ENCODE data around the genes OR2S2 and POLR1E.

GRCh38 chr9:35919108-35919887 lies 10.0 kb downstream of the SPAAR start:
- PRO-cap: no peak

DNA sequence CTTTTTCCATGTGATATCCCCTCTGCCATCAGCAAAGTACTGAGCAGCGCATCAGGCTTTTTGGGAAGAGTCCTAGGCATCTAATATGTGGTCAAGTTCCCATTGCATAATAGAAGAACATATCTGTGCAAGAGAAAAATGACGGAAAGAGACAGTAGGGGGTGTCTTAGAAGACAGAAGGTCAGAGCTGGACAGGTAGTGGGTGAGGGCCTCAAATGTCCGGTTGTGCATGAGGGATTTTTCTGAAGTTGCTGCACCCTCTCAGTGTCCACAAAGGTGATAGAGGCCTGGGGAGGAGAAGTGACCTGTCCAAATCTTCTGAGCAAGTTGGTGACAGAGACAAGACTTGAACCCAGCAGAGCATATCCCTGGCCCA lies at the start of gene OR2S2:
Gene OR2S2, minus strand, starts transcription at position 66 of the 376 bp plus-strand sequence.
- PRO-cap: no peak

GRCh38 chr9:36086319-36086820 lies 49.7 kb downstream of the RECK start:
- PRO-cap: no peak

GRCh38 chr9:36145522-36145989 lies 9.0 kb downstream of the GLIPR2 start:
- PRO-cap: no peak

DNA sequence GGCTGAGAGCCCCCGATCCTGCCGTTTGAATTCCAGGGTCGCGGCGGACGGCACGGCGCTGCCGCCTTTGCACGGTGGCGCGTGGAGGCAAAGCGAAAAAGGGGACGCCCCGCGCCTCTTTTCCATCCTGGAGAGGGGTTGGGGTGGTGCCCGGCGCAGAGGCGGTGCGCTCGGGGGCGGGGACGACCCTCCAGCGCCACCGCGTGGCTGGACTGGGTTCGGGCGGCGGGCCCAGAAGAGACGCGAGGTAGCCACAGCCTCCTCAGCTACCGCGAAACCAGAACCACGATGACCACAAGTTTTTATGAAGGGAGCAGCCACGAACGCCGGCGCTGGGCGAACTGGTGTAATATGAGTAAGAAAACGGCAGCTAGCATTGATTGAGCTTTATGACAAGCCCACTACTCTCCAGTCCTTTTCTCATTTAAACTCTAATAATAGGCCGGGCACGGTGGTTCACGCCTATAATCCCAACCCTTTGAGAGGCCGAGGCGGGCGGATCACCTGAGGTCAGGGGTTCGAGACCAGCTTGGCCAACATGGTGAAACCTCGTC lies 2.6 kb upstream of the CCIN start:
- PRO-cap: no peak

DNA sequence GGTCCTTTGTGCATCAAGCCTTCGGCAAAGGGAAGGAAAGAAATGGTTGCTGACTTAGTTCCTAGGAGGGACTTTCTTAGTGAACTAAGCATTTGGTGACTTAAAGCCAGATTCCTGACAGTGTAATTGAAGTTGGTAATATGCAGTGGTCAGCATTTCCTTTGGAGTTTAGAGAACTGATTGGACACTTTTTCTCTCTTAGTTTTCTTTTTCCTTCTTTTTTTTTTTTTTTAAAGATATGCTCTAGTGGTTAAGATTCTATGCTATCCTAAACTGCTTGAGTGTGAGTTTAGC lies 2.3 kb downstream of the CLTA start:
- PRO-cap: no peak

GRCh38 chr9:36566626-36567415 lies 5.9 kb upstream of the MELK start:
- PRO-cap: no peak

GRCh38 chr9:36818809-36819374 lies 215.2 kb downstream of the PAX5 start:
- PRO-cap: no peak

DNA sequence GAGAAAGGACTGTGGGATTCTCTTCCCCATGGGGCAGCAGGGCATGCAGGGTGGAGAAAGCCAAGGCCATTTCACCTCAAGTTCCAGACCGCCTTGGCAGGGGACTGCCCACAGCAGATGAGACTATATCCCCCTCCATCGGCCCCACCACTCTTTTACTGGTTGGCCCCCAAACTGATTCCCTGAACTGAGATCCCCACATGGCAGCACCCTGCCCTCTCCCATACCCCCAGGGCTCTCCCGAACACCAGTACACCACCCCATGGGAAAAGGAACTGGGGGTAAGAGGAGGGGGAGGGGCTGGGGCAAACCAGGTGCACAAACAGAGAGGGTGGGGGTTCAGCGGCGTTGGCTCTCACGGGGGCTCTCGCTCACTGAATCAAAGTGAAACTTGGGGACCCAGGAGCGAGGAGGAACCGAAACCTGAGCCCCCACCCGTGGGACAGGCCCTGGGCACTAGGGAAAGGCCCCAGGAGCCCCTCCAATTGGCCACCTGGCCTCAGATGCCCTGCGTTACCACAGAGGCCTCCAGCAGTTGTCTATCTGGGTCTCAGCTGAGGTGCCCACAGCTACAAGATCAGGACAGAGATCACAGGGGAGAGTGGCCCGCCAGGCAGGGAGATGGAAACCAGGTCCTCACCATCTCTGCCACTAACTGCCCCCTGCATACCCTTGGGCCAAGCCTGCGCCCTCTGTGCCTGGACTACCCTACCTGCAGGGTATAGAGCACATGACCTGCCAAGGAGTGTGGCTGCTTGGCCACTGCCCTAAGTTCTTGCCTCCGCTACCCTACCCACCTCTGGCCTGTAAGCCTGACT lies 40.2 kb downstream of the PAX5 start:
- PRO-cap: no peak

GRCh38 chr9:37158125-37158575 lies 37.8 kb downstream of the ZCCHC7 start:
- PRO-cap: no peak

GRCh38 chr9:37200404-37201051 lies 80.2 kb downstream of the ZCCHC7 start:
- PRO-cap: no peak

GRCh38 chr9:37221557-37221992 lies 101.2 kb downstream of the ZCCHC7 start:
- PRO-cap: no peak

- PRO-cap: no peak
Observed at GRCh38 chr9:37424907-37425788, 2.7 kb downstream of the GRHPR start.

- PRO-cap: no peak
Observed at GRCh38 chr9:37438073-37438651, 15.7 kb downstream of the GRHPR start.

DNA sequence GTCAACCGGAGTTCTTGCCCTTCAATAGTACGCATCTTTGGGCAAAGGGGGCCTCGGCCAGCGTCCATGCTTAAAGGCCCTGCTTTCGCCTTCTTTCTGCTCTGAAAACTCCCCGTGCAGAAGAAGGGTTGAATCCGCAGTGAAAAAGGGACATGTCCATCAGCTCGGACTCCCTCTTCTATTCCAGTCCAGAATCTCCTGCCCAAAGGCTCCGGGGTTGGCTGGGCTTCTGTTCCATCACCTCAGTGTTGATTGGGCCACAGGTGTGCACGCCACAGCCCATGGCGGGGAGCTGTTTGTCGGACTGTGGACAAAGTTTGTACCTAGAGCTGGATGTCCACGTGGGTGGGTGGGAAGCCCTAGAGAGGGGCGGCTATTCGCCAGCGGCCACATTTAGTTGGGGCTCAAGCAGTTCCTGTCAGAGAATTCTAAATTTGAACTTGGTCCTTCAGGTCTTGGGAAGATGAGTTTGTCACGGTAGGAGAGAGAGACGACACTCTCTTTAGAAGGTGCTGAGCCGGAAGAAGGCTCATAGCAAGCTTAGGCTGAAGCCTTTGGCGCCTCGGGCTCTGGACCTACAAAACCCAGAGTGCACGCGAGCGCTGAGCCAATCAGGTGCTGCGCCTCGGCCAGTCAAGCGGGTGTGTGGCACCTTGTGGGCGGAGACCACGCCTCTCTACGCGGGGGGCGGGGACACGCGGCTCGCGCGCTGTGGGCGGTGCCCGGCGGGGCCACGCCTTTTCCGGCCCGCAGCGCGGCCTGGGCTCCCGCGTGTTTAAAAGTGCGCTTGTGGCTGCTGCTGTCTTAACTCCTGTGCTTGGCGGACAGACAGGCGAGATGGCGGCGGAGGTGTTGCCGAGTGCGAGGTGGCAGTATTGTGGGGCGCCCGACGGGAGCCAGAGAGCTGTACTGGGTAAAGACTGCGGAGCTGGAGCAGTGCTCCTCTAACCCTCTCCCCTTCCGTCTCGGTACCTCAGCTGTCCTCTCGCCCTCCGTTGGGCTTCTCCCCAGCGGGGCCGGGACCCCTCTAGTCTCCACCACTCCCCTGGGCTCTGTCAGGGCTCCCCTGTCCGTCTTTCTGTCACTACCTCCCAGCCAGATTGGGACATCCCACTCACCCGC lies at the start of gene POLR1E:
Gene POLR1E, plus strand, starts transcription at position 738 of the 1,122 bp plus-strand sequence.
- PRO-cap: bidirectional peak, plus-strand start at position 807 of the sequence, minus-strand start at position 647 of the sequence

DNA sequence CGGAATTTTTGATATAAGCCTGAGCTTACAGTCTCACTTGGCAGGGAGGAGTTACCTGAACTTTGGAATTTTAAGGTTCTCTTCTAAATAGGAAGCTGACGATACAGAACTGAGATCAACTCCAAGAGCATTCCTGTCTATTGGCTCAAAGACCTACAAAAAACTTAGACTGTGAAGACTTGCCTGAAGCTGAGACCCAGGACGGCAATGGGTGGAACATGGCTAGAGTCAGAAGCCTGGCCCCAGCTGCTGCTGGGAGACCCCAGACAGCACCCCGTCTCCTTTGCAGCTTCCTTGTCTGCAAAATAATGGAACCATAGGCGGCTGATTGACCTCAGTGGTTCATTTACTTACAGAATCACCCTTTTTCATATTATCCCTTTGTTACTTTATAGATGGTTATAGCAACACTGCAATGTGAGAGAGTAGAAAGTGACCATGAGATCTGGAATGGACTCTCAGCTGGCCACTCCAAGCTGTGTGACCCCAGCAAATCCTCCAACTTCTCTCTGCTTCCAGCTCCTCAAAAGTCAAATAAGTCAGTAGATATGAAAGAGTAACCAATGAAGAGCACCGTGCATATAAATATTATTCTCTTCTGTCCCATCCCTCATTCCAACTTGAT lies 75.2 kb downstream of the SHB start:
- PRO-cap: no peak

DNA sequence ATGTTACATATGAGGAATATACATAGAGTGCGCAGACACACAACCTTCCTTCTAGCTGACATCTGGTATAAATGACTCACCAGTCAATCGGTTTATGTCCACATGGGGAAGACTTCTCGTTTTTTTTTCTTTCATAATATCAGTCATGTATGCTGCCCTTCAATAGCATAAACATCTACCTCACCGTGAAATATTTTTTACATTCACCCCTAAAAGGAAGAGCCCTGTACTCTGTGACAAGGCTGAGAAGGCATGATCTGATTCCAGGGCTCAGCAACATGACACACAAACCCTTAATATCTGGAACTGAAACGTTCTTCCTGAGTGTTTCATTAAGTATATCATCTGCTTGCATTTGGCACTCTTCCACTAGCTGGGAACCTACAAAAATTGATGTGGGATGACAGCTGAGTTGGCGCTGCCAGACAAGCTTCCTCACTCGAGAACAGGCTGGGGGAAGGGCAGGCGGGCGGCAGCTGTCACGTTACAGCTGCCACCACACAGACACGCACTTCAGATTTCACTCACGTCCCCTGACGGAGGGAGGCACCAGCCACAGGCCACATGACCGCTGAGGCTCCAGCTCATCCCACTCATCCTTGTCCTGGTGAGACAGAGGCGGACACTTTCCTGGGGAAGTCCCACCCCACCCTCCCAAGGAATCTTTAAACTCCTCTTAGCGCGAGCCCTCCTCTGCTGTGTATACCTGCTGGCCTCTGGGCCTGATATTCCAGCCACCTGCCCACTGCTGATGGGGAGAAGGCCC lies 74.2 kb downstream of the SHB start:
- PRO-cap: no peak

GRCh38 chr9:38001121-38001969 lies 67.7 kb downstream of the SHB start:
- PRO-cap: no peak

- PRO-cap: no peak
Observed at GRCh38 chr9:38065639-38066689, 3.1 kb downstream of the SHB start.

GRCh38 chr9:38068006-38068953 lies 747 bp downstream of the SHB start:
- PRO-cap: bidirectional peak, plus-strand start at chr9:38068828, minus-strand start at chr9:38068786